ENCODE data around the gene SIM2.

GRCh38 chr21:35046099-35046664 lies 2.9 kb downstream of the RUNX1 start:
- RRBS = no CpG with 5 or more reads among the region's 13 CpGs

GRCh38 chr21:35226247-35226738 lies 177.2 kb upstream of the RUNX1 start:
- RRBS = no CpG with 5 or more reads among the region's 7 CpGs

DNA sequence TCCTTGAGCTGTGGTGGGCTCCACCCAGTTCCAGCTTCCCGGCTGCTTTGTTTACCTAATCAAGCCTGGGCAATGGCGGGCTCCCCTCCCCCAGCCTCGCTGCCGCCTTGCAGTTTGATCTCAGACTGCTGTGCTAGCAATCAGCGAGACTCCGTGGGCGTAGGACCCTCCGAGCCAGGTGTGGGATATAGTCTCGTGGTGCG lies 450.1 kb upstream of the RUNX1 start:
- RRBS = no CpG with 5 or more reads among the region's 10 CpGs

DNA sequence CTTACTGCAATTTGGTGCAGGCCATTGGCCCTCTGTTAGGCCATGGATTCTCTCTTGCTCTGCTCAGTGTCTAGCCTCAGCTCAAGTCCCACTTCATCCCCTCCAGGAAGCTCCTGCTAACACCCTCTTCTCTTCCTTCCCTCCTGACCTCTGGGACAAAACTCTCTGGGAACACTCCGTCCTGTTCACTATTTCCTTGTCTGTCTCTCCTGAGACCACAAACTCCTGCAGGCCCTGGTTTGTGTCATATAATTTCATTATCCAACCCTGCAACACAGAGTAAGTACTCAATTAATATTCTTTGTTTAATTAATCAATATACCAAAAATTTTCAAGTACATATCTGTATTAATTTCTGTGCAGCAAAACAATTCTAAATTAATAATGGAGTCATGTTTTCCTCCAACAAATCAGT lies 245.4 kb downstream of the SETD4 start:
- RRBS = no CpG with 5 or more reads among the region's 1 CpG

DNA sequence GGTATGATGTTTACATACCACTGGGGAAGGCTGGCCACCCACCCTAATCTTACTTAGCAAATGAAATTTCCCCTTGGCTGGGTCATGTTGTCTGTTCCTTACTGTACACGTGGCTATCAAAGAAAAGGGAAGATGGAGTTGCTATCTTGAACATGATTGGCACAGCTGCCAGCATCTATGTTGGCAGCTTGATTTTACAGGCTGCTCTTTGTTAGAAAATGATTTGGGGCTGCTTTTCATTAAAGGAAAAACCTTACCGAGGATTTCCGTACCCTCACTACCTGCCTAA lies 96.3 kb downstream of the SETD4 start:
- RRBS = no CpG with 5 or more reads among the region's 3 CpGs

DNA sequence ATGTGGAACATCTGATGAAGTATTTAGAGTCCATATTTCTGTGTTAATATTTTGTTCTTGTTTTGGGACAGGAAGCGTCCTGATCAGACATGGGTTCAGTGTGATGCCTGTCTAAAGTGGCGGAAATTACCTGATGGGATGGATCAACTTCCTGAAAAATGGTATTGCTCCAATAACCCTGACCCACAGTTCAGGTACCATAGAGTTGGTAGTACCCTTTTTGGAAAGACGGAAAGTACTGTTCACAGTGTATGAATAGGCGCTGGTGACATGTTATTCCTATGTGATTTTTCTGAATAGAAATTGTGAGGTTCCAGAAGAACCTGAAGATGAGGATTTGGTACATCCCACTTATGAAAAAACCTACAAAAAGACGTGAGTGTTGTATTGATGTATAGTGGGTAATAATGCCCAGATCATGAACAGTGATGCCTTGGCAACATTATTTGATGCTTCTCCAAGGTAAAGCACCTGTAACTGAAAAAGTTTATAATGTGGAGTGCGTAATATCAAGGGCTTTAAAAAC lies 25.2 kb upstream of the CHAF1B start:
- RRBS = no CpG with 5 or more reads among the region's 6 CpGs

GRCh38 chr21:36422201-36422819 lies 37.1 kb downstream of the CHAF1B start:
- RRBS = 28% methylated on average over 7 of the region's 17 CpGs

- RRBS = no CpG with 5 or more reads among the region's 26 CpGs
Observed at GRCh38 chr21:36499492-36500413, 19.8 kb upstream of the CLDN14 start.

DNA sequence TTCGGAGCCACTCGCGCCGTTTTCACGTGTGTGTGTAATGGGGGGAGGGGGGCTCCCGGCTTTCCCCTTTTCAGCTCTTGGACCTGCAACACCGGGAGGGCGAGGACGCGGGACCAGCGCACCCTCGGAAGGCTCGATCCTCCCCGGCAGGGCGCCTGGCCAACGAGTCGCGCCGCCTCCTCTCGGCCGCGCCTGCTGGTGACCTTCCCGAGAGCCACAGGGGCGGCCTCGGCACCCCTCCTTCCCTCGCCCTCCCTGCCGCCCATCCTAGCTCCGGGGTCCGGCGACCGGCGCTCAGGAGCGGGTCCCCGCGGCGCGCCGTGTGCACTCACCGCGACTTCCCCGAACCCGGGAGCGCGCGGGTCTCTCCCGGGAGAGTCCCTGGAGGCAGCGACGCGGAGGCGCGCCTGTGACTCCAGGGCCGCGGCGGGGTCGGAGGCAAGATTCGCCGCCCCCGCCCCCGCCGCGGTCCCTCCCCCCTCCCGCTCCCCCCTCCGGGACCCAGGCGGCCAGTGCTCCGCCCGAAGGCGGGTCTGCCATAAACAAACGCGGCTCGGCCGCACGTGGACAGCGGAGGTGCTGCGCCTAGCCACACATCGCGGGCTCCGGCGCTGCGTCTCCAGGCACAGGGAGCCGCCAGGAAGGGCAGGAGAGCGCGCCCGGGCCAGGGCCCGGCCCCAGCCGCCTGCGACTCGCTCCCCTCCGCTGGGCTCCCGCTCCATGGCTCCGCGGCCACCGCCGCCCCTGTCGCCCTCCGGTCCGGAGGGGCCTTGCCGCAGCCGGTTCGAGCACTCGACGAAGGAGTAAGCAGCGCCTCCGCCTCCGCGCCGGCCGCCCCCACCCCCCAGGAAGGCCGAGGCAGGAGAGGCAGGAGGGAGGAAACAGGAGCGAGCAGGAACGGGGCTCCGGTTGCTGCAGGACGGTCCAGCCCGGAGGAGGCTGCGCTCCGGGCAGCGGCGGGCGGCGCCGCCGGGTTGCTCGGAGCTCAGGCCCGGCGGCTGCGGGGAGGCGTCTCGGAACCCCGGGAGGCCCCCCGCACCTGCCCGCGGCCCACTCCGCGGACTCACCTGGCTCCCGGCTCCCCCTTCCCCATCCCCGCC lies at the start of gene SIM2:
SIM2 (plus strand) TSS at position 539 of the 1,100 bp plus-strand sequence.
- RRBS = 78% methylated on average over 38 of the region's 135 CpGs

DNA sequence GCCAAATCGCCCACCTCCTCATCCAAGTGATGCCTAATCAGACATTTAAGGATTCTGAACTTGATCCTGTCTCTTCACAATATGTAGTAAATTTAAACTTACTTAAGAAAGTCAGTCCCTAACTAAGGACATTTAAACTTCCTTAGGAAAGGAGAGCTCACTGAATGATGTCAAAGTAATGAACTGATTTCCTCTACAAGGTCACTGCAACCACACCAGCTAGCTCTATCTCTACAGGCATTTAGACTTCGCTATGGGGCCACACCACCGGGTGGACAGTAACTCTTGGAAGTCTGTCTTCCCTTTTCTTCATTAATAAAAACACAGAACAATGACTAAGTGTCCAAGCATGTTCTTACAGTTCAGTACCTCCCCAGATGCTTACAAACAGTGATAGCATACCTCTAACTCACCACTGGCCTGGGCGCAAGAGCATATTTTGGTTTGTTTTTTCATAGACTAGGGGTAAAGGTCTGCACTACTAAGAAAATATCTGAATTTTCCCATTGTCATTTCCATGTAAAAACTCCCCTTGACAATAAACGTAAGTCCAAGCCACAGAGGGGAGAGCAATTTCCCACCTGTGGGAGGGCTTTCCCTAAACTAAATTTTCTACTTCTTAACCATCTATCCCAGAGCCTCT lies 54.6 kb downstream of the SIM2 start:
- RRBS = no CpG with 5 or more reads among the region's 5 CpGs

- RRBS = 96% methylated on average over 6 of the region's 22 CpGs
Observed at GRCh38 chr21:36754073-36754632, 55.2 kb downstream of the SIM2 start.

DNA sequence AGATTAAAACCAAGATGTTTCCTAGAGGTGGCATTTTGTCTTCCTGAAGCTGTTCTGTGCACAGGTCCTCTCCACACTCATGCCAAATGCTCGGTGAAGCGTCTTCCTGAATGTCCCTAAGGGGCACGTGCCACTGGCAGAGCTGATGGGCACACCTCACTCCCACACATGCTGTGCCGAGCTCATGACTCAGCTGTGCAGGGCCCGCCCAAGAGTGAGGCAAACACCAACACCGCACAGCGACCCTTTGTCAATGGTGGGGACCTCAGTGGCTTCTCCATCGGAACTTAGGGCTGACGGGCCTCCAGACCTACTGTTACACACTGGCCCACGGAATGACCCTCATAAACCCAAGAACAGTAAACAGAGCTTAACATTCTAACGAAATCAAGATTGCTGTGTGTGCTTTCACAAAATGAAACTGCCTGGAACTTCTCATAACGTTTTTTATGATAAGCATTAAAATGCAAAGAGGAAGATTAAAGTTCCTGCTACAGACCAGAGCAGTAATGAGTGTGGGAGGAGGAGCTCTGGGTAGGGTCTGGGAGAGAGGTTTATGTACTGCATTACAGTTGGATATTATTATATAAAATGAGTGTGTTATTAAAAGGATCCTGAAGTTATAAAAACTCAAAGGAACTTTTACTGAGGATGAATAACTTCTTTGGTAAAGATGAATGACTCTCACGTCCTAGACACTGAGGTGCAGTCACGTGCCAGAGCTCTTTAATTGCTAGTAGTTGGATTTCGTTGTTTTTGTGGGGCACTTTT lies 89.4 kb downstream of the SIM2 start:
- RRBS = no CpG with 5 or more reads among the region's 15 CpGs

- RRBS = no CpG with 5 or more reads among the region's 4 CpGs
Observed at GRCh38 chr21:36860998-36861421, 105.5 kb downstream of the HLCS start.

GRCh38 chr21:36909405-36910424 lies 56.8 kb downstream of the HLCS start:
- RRBS = no CpG with 5 or more reads among the region's 16 CpGs

GRCh38 chr21:36959436-36959969 lies 7.0 kb downstream of the HLCS start:
- RRBS = no CpG with 5 or more reads among the region's 7 CpGs

- RRBS = 2% methylated on average over 31 of the region's 119 CpGs
Observed at GRCh38 chr21:36989473-36990653, 16.6 kb upstream of the RIPPLY3 start.

DNA sequence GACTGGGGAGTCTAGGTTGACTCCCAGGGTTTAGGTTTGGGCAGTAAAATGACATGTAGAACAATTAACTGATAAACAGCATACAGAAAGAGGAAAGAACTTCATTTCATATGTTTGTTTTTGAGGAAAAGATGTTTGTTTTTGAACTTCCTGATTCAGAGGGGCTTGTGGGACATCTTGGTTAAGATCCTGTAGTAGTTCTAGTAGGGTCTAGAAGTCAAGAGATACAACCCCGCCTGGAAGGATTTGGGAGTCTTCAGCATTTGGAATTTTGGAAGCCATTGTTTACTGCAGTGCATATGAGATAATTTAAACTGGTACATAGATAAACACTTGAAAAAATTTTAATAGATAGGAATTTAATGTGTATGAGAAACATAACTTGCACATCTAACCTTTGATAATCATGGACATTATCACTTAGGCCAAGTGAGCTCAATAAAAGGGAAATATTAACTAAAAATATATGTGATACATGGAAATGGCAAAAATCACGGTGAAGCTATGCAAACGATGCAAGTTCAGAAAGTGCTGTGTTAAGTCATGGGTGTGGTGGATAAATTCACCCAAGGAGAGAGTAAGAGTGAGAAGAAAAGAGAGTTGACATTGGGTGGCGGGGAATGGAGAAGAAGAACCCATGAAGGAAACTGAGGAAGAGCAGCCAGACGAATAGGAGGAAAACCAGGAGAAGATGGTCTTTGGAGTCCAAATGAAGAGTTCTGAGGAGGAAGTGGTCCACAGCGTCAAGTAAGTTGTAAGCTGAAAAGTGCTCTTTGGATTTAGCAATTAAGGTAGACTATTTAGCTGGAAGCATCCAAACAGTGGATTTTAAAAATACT lies 10.8 kb downstream of the TTC3 start:
- RRBS = no CpG with 5 or more reads among the region's 6 CpGs

- RRBS = no CpG with 5 or more reads among the region's 7 CpGs
Observed at GRCh38 chr21:37202570-37203243, 64.4 kb downstream of the VPS26C start.

GRCh38 chr21:37384489-37385130 lies 18.0 kb downstream of the DYRK1A start:
- RRBS = no CpG with 5 or more reads among the region's 2 CpGs

DNA sequence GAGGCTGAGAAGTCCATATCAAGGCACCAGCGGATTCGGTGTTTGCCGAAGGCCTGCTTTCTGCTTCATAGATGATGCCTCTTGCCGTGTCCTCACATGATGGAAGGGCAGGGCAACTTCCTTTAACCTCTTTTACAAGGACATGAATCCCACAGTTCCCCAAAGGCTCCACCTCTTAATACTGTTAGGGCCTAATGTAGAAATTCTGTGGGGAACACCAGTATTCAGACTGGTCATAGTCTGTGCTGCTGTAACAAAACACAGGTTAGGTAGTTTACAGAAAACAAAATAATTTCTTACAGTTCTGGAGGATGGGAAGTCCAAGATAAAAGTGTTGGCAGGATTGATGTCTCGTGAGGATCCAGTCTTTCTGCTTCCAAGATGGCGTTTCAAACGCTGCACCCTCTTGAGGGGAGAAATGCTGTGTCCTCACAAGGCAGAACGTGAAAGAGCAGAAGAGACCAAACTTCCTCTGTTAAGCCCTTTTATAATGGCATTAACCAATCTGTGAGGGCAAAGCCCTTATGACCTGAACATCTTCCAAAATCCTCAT lies 26.0 kb downstream of the DYRK1A start:
- RRBS = no CpG with 5 or more reads among the region's 8 CpGs